SEM (cell line): ENCODE measurements around the gene CCDC187.

DNA sequence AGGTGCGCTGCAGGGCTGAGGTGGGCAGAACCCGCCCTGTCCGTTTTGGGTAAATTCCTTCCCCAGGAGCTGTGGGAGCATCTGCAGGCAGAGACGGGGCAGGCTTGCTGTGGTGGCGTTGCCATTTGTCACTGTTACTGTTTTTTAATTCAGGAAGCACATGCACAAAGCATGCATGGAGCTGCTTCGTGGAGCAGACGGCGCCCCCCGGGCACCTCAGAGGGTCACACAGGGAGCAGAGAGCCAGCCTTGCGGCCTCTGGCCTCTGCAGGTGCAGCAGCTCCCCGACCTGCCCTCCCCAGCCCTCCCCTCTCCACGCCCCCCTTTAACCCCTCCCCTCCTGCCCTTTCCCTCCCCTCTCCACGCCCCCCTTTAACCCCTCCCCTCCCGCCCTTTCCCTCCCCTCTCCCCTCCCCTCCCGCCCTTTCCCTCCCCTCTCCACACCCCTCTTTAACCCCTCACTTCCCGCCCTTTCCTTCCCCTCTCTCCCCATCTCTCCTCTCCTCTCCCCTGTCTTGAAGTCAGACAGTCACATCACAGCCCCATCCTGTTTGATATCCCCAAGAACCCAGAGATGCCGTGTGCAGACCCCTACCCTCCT lies 29.4 kb upstream of the UBAC1 start:
- PRO-cap, result no peak

- PRO-cap, result no peak
Observed at GRCh38 chr9:135994916-135995255, 33.7 kb upstream of the UBAC1 start.

- PRO-cap, result no peak
Observed at GRCh38 chr9:136093667-136094550, 1.2 kb downstream of the NACC2 start.

DNA sequence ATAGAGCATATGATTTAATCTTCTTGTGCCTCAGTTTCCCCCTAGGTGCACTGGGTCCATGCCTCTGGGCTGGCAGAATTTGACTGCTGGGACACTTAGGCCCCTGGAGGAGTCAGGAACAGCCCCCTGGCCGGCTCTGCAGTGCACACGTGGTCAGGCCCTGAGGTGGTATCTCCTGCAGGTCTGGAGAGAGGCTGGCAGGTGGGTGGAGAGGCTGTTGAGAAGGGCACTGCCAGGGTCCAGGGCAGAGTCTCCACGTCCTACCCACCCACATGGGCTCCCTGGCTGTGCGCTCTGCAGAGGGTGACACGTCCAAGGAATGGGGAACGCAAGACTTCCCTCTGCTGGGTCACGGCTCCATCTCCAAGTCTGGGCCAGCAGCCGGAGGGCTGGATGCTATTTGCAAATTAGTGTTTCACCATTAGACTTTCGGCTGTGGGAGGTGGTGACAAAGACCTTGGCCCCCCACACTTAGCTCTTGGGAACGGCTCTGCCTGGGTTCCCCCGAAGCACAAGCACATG lies 25.5 kb upstream of the TMEM250 start:
- PRO-cap, result no peak

DNA sequence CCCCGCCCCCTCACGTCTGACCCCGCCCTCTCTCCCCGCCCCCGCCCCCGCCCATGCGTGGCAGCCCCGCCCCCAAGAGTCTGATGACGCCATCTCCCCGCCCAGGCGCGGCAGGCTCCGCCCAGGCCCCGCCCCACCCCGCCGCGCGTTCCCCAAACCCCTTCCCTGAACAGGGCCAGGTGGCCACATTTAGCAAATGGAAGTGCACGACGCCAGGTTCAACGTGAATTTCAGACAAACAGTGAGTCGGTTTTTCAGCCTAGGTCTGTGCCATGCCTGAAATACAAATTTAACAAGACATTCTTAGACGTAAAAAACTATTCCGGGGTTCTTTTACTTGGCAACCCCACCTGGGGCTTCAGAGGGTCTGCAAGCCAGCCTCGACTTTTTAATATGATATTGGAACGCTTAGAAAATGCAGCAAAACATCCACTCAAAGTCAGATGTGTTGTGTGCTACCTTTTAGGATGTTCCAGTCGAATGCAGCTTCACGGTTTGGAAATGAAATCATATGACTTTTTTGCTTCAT lies 355 bp upstream of the QSOX2 start:
- PRO-cap, result bidirectional peak, plus-strand start at position 189 of the sequence, minus-strand start outside the sequence

- PRO-cap, result no peak
Observed at GRCh38 chr9:136303990-136304592, at the start of gene CCDC187. TSS of gene CCDC187 (minus strand) at chr9:136304094.

GRCh38 chr9:136345865-136346638 lies 17.5 kb downstream of the DNLZ start:
- PRO-cap, result no peak

GRCh38 chr9:136361639-136362174 lies 1.8 kb downstream of the DNLZ start:
- PRO-cap, result no peak

DNA sequence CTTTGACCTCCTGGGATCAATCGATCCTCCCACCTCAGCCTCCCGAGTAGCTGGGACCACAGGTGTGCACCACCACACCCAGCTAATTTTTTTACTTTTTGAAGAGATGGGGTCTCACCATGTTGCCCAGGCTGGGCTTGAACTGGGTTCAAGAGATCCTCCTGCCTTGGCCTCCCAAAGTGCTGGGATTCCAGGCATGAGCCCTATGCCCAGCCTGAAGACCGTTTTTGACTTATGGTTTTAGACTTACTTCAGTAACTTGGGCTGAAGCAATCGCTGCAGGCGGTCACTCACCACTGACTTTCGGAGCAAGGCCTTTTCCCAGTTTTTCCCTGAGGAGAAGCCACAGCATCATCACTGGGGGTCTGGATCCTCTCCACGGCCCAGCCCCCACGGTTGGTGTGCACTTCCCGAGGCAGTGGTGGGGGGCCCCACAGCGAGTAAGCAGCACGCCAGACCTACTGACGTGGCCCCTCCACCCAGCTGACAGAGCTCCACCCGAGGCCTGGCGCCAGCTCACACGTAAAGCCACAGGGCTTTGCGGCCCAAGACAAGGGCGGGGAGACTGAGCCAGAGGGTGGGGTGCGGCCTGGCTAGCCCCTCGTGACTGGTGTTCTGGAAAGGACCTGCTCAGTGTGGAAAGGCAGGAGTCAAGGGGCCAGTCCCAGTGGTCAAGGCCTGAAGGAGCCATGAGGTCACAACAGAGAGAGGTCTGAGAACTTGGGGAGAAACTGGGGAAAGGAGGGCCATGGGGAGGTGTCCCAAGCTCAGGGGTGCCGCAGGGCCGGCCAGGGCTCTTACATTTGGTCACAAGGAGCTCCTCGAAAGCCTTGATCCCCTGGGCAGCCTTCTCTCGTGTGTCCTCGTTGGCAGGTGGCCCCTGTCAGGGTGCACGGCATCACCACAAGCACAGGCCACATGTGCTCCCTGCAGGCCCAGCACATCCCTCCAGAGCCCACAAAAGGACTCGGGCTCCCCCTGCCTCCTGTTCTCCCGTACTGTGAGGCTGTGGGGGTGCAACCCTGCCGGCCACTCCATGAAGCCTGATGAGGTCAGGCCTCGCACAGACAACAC lies 5.6 kb downstream of the SNAPC4 start:
- PRO-cap, result no peak

- PRO-cap, result no peak
Observed at GRCh38 chr9:136469975-136470528, 12.8 kb downstream of the SEC16A start.

GRCh38 chr9:136482259-136482854 lies 483 bp downstream of the SEC16A start:
- PRO-cap, result bidirectional peak, plus-strand start at chr9:136482611, minus-strand start at chr9:136482433

- PRO-cap, result no peak
Observed at GRCh38 chr9:136510935-136511494, 28.2 kb upstream of the SEC16A start.

- PRO-cap, result no peak
Observed at GRCh38 chr9:136511566-136512726, 29.1 kb upstream of the SEC16A start.

- PRO-cap, result no peak
Observed at GRCh38 chr9:136514107-136514707, 31.4 kb upstream of the SEC16A start.

DNA sequence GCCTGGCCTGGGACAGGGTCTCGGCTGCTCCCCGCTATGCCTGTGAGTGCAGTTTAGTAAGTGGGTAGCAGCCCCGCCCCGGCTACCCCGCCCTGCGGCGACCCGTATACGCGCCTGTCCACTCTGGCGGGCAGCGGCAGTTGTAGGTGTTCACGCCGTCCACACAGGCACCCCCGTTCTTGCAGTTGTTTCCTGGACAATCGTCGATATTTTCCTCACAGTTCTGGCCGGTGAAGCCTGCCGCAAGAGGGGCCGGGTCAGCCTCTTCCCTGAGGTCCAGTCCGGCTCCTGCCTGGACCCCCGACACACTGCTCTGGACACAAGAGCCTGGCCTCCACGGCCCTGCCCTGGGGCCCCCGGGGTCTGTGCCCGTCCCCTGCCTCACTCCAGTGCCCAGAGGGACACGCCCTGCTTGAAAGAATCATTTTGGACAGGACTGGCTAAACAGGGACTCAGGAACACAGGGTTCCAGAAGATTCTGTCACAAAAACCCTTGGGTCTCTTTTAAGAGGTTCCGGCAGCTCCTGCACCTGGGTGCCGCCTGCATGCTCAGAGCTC lies 26.4 kb downstream of the NOTCH1 start:
- PRO-cap, result no peak

DNA sequence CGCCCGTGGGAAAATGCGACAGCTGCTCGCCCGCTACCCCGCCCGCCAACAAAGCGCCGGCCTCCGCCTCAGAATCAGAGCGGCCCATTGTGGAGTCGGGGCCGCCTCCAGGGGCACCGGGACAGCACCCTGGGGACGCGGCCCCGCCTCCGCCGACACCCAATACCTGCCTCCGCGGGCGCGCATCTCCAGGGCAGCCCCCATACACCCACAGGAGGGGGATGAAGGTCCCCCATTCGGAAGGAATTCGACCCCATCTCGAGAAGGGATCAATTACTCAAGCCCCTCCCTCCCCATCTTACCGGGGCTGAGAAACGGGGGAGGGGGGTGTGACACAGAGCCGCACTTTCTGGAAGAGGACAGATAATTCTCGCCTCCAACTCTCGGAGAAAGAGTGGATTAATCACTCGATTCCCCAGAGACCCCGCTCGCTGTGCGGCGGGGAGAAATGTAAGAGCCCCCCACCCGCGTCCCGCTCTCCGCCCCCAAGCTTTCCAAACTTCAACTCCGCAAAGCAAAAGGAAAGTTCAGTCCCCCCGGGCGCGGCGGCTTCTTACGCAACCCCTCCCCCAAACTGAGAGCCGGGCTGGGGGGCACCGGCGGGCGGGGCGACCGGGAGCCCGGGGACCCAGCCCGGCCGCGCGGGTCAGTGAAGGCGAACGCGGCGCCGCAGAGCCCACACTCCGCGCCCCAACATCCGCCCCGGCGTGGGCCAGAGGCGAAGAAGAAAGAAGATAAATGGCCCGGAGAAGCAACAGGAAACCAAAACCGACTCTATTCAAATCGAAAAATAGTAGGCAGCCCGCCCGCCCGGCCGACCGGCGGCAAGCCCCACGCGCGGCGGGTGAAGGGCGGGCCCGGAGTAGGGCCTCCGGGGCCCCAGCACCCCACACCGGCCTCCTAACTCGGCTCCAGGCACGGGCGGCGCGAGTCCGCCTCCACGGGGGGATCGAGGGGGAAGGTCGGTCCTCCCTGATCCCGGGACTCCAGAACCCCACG lies 959 bp downstream of the NOTCH1 start:
- PRO-cap, result no peak

DNA sequence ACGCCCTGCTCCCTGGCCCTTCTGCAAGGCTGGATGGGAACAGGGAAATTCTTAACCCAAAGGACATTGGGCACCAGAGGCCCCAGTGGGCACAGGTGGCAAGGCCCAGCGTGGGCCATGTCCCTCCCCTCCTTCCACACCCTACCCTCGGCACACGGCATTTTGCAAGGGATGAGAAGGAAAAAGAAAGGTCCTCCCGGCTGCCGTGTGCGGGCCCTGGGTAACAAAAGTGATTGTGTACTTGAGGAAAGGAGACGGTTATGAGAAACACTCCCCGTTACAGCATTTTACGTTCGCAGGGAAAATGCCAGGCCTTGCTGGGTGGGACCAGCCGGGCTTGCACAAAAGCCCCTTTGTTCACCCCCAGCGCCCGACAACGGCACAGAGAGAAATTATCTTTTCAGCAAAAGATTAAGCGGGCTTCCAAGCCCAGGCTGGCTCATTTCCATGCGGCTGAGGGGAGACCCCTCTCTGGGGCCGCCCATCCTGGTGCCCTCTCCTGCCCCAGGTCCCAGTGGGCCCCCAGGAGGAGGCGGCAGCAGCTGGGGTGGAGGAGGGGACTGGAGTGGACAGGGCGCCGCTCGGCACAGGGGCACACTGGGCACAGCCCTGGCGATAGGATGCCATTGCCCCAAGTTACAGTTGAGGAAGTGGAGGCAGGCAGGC lies 50.7 kb upstream of the NOTCH1 start:
- PRO-cap, result no peak

- PRO-cap, result no peak
Observed at GRCh38 chr9:136602147-136602558, 56.3 kb upstream of the NOTCH1 start.

DNA sequence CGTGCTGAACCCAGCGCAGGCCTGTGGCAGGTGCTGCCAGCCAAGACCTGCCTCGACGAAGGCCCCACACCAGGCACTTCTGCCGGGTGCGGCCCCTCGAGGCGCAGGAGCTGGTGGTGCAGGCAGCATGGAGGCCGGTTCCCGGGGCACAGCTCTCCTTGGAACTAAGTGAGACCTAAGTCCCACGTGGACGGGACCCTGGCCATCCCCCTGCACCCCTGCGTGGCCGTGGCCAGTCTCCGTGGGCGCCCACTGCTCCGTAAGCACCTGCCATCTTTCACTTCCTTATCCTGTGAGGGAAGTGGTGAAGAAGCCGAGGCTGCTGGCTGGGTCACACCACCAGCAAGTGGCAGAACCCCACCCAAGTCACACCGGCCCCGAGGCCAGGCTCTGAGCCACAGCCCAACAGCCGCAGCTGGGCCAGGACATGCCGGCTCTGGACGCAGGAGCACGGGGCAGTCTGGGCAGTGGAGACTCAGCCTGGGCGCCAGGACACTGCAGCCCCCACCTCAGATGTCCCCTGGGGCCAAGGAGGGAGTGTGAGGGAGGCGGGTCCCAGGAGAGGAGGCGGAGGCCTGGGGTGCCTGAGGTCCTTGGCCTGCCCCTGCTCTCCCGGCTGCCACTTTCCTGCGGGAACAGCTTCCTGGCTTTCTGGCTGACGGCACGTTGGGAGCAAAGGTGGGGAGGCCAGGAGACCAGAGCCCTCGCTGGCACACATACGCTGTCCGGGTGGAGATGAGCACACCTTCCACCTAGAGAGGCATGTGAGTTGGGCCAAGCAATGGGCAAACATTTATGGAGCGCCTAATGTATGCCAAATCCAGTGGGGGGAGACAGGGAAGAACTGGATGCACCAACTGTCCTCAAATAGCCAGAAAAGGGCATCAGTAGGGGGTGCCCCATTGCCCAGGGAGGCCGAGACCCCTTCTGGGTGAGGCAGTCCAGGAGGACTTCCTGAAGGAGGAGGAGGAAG lies 44.0 kb upstream of the EGFL7 start:
- PRO-cap, result no peak

GRCh38 chr9:136645307-136645721 lies 17.4 kb upstream of the EGFL7 start:
- PRO-cap, result no peak